UCH-1 (cell line): ENCODE measurements around the genes HEPACAM, PKNOX2 and ST3GAL4.

DNA sequence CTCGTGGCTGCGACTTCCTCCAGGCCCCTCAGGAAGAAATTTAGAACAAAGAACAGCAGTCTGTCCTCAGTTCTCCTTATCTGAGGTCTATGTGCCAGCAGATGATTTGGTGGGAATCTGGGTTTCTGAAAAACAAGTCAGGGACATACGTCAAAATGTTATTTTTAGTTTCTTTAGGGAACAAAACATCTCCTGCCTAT lies 8.1 kb downstream of the OR6M1 start:
- RRBS: no CpG with 5 or more reads among the region's 3 CpGs

DNA sequence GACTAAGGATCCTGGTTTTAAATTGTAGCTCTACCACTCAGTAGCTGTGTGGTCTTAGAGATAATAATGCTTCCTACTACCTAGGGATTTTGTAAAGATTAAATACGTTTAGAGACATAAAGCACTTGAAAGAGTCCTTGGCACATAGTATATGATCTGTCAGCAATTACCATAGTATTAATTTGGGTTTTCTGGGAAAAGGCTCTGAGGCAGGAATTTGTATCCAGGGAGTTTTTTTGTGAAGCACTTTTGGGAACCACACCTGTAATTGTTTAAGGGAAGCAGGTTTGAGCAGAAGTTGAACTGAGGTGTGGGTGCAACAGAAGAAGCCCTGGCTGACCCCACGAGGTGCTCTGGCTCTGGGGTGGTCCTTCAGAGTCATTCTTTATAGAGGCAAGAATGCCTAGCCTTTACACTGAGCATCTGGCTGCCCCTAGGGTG lies 1.1 kb upstream of the TMEM225 start:
- RRBS: no CpG with 5 or more reads among the region's 2 CpGs

GRCh38 chr11:124672440-124673062 lies 988 bp downstream of the SIAE start:
- RRBS: no CpG with 5 or more reads among the region's 6 CpGs

- RRBS: no CpG with 5 or more reads among the region's 7 CpGs
Observed at GRCh38 chr11:124798870-124799295, 1.3 kb downstream of the MSANTD2 start.

- RRBS: 83% methylated on average over 1 of the region's 8 CpGs
Observed at GRCh38 chr11:124878183-124878703, 13.0 kb downstream of the ROBO3 start.

- RRBS: no CpG with 5 or more reads among the region's 14 CpGs
Observed at GRCh38 chr11:124935732-124936643, at the start of gene HEPACAM. TSS of gene HEPACAM (minus strand) at chr11:124936047.

- RRBS: 5% methylated on average over 21 of the region's 58 CpGs
Observed at GRCh38 chr11:125164373-125165081, at the start of gene PKNOX2. TSS of gene PKNOX2 (plus strand) at chr11:125164751.

DNA sequence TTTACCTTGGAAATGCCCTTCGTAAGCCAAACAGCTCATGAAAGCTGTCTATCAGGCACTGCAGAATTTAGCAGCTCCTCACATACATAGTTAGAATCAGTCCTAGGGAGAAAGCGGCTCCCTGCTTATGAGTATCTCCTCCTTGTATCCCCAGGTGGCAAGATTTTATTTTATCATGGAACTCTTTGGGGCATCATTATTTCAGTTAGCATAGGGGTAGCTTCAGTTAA lies 4.8 kb upstream of the EI24 start:
- RRBS: no CpG with 5 or more reads among the region's 2 CpGs

GRCh38 chr11:125901613-125902388 lies 1.2 kb downstream of the PUS3 start:
- RRBS: no CpG with 5 or more reads among the region's 13 CpGs

GRCh38 chr11:126104367-126104858 lies 41.7 kb upstream of the CDON start:
- RRBS: 100% methylated on average over 1 of the region's 7 CpGs

DNA sequence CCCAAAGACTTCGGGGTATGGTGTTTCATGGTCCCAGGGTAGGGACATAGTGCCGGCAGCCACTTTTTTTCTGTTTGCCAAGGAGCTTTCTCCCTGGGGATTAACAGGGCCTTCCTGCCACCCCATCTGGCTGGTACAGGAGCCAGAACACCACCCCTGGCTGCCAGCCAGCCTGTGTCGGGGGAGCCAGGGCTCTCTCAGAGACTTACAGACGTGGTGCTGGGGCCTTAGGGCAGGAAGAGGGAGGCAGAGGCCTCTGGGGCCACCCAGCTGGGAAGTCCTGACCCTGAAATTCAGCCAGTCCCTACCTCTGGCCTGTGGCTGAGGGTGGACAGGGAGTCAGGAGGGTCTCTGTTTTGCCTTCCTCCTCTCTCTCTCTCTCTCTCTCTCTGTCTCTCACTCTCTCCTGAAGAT lies 52.5 kb upstream of the CDON start:
- RRBS: no CpG with 5 or more reads among the region's 4 CpGs

- RRBS: no CpG with 5 or more reads among the region's 4 CpGs
Observed at GRCh38 chr11:126124419-126124984, 61.8 kb upstream of the CDON start.

DNA sequence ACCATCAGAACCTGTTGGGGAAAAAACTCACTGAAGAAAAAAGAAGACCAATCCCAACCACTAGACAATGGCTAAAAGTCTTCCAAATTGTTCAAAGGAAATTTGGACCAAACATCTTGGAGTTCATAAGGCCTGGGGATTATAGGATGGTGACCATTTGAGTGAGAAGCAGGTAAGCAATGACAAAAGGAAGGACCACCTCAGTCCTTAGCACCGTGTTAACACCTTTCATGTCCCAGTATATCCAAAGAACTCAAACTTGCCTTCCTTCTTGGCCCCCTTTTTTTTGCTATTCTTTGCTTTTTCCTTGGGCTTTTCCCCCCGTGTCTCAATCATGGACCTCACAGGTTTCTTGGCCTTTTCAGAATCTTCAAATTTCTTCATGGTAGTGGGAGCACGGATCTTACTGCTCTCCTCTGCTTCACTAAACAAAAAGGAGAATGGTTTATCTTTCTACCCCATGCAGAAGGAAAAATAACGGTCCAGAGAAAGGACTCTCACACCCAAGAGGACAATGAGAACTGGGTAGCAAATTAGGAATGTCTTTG lies 1.7 kb downstream of the SRPRA start:
- RRBS: no CpG with 5 or more reads among the region's 4 CpGs

DNA sequence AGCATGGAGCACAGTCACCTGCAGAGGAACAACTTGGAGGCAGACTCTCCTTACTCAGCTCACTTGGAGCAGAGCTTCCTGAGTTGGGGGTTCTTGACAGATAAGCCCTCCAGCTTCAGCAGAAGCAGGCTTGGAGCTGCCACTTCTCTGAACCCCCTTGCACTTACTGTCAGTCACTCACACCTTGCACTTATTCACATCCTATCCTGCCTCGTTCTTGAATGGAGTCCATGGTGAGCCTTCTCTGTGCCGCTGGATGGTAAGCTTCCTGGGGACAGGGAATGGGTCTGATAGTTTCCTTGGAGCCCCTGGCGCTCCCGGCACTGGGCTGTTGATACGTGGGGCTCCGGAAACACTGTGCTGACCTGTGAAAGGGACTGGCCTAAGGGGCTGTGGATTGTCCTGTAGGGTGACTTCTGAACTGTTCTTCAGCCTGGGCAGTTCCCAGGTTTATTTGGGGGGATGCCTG lies 901 bp upstream of the ST3GAL4 start:
- RRBS: no CpG with 5 or more reads among the region's 6 CpGs

GRCh38 chr11:126355238-126356386 lies at the start of gene ST3GAL4:
TSS of gene ST3GAL4 (plus strand) at chr11:126355686.
- RRBS: 4% methylated on average over 50 of the region's 109 CpGs

GRCh38 chr11:126410525-126411239 lies 55.2 kb downstream of the ST3GAL4 start:
- RRBS: no CpG with 5 or more reads among the region's 8 CpGs

GRCh38 chr11:126415580-126416408 lies 60.3 kb downstream of the ST3GAL4 start:
- RRBS: 95% methylated on average over 3 of the region's 20 CpGs

- RRBS: no CpG with 5 or more reads among the region's 16 CpGs
Observed at GRCh38 chr11:126431496-126432126, 76.1 kb downstream of the ST3GAL4 start.

- RRBS: no CpG with 5 or more reads among the region's 18 CpGs
Observed at GRCh38 chr11:126990268-126990833, 10.2 kb downstream of the KIRREL3 start.

DNA sequence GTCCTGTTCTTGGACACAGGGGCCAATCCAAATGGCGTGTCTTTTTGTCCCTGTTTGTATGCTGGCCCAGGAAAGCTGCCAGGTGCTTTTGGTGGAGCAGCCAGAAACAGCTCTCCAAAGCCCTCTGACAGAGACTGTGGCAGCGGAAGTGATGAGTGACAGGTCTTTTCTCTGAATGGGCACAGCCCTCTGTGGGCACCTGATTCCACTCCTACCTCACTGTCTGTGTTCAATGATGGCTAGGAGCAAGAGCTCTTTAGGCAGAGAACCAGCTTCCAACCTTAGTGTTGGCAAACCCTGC lies 106.4 kb upstream of the KIRREL3 start:
- RRBS: no CpG with 5 or more reads among the region's 2 CpGs